Mammary microvascular endothelial cell (primary cell): ENCODE measurements around a stretch of chr5.

DNA sequence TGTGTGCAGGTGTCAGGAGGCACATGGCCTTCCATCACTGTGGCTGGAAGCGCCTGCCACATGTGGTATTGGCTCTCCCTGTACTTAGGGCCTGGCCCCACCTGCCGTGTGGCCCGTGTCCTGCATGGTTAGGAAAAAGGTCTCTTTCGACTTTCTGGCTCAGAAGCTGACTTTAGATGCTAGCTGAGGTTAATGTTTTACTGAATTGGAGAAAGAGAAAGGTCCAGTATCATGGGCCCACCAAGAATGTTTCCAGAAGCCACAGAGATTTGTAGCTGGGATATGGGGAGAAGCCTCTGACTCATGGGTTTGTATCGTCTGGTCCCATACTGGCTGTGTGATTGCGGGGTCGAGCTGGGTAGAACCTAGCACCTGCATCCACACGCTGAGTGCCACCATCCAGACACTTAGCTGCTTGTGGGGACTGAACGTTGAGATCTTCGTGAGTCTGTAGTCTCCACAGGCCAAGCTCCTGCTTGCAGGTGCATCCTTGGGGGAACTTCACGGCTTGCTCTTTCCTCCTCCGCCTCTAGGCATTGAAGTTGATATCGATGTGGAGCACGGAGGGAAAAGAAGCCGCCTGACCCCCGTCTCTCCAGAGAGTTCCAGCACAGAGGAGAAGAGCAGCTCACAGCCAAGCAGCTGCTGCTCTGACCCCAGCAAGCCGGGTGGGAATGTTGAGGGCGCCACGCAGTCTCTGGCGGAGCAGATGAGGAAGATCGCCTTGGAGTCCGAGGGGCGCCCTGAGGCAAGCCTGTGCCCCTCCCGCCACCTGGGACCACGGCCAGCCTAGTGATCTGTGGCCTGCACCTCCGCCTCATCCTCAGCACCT, 12.0 kb downstream of the SQSTM1 start:
- RAMPAGE, long total RNA: no peak

GRCh38 chr5:179970229-179970765, 62.6 kb upstream of the TBC1D9B start:
- RAMPAGE, long total RNA: no peak

DNA sequence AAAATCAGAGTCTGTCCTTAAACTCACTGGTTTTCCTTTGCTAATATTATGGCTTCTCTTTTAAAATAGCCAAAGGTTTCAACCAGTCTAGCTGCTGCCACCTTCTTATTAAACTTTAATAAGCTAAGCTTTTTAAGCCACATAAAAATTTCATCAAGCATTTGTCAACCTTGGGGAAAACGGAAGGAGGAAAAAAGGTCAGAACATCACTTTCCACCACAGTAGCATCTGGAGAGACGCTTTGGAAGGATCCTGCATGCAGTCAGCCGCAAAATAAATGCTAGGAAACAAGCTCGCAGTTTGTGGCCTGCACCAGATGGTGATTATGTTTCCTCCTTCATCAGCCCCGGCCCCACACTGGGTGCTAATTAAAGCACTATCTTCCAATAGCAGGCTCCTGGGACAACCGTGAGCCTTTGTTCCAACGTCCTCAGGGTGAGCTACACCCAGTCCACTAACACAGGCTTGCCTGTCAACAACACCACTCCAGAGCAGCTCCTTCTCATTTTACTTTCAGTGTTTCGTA, 64.1 kb downstream of the RNF130 start:
- RAMPAGE, long total RNA: no peak

DNA sequence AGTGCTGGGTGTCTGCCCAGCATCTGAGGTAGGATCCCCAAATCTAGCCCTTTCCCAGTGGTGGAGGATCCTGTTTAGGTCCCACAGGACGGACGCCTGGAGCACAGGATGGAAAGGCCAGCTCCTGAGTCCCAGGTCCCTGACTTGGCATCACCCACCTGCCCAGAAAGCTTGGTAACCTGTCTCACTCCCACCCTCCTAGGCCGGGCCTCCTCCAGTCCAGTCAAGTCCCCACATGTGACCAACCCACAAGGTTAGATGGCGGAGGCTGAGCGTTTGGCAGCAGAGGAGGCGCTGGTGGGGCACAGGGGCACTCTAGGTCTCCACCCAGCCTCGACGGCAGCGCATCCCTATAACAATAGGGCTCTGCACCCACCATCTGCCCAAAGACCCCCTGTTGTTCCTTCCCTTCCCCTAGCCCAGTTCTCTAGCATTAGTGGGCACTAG, 28.2 kb downstream of the GFPT2 start:
- RAMPAGE, long total RNA: no peak

DNA sequence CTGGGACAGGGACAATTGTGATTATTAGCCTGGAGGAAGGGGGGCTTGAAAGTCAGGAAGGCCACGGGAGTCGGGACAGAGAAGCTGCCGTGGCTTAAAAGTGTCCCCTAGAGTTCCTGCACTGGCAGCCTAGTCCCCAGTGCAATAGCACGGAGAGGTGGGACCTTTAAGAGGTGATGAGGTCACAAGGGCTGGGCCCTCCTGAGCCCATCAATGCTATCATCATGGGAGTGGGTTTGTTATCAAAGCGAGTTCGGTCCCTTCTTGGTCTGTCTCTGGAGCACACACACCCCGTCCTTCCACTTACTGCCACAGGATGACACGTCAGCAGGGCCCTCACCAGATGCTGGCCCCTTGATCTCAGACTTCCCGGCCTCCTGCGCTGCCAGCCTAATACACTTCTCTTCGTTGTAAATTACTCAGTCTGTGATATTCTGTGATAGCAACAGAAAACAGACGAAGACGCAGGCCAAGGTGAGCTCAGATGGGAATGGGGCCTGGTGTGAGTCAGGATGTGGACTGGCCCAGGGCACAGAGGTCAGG, 26.3 kb upstream of the CNOT6 start:
- RAMPAGE, long total RNA: no peak

DNA sequence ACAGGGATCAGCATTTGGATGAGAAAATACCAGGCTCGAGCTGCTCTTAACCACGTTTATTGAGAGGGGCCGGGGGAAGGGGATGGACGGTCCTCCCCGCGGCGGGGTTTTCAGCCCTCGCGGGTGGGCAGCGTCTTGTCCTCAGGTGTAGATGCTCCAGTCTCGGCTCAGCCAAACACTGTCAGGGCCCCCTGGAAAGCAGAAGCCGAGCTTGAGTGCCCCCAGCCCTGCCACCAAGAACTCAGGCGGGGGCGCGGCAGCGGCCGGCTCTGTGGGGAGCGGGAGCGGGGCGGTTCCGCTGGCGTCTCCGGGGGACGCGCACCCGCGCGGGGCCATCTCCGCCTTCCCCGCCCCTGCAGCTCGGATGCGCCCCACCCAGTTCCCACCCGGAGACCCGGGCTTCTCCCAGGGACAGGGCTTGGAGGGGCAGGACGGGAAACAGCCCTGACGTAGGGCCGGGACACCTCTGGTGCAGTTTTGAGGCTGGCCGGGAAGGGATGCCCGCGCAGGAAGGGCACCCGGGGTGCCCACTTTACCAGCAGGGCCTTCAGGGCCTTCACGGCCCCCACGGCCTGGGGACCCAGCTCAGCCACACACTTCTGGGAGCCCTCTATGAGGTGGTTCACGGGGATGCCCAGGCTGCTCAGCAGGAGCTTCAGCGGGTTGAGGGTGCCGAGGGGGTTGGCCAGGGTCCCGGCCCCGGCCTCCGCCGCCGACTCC, 1.1 kb downstream of the SCGB3A1 start:
- RAMPAGE, long total RNA: no peak

GRCh38 chr5:180618512-180619483, 27.5 kb upstream of the SCGB3A1 start:
- RAMPAGE, long total RNA: no peak

- RAMPAGE, long total RNA: no peak
These were observed 15.0 kb downstream of the MGAT1 start for GRCh38 chr5:180787531-180788175.

- RAMPAGE, long total RNA: no peak
These were observed 15.2 kb upstream of the MGAT1 start for GRCh38 chr5:180817780-180818288.

DNA sequence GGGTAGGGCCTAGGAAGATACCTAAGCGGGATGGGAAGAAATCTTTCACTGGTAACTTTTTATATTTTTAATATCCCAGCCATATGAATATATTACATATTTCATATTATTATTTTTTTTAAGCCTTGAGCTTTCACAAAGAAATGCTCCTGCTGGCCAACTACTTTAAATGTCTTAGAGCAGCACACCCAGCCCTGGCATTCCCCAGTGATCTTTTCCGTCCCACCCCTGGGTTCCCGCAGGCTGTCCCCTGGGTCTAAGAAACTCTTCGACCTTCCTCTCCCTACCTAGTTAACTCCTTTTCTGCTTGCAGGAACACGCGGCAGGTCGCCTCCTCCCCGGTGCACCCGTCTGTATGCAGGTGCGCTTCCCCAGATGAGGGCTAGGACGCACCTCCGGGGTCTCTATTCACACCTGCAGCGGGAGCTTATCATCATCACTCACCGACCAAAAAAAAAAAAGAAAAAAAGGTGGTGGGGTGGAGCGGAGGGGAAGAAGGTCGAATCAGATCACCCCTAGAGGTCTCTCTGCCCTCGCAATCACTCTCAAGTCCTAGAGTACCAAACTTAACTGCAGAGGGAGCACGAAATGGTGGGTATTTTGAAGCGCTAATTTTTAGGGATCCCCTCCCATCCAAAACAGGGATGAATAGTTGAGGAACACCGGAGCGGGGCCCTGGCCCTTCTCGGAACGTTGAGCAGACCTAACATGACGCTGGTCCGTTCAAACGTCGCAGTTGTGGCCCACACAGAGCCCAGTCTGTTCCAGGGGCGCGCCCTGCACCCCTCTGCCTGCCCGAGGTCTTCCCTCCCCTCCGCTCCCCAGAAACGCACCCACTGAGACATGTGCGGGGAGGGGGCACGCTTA, 602 bp downstream of the ZFP62 start:
- RAMPAGE, long total RNA: no peak

DNA sequence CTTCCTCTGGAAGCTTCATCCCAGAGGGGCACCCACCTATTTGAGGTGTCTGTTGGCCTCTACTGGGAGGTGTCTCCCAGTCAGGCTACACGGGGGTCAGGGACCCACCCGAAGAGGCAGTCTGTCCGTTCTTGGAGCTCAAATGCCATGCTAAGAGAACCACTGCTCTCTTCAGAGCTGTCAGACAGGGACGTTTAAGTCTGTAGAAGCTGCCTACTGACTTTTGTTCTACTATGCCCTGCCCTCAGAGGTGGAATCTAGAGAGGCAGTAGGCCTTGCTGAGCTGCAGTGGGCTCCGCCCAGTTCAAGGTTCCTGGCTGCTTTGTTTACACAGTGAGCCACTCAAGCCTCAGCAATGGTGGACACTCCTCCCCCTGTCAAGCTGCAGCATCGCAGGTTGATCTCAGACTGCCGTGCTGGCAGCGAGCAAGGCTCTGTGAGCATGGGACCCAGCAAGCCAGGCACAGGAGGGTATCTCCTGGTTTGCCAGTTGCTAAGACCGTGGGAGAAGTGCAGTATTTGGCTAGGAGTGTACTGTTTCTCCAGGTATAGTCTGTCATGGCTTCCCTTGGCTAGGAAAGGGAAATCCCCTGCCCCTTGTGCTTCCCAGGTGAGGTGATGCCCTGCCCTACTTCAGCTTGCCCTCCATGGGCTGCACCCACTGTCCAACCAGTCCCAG, 13.1 kb upstream of the BTNL8 start:
- RAMPAGE, long total RNA: no peak

DNA sequence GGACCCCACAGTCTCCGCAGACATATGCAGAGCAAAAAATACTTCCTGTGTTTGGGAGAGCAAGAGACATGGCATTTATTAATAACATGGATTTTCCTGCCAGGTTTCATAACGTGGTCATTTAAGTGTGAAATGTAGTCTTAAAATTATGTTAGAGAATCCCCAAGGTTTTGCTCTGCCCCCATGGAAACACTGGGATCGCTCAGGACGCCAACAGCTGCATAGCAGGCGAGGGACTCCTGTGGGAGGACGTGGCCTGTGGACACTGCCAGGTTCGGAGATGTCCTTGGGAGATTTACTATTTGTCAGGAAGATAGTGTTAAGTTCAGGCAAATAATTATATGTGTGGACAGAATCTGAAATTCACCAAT, 929 bp downstream of the BTNL9 start:
- RAMPAGE, long total RNA: no peak

DNA sequence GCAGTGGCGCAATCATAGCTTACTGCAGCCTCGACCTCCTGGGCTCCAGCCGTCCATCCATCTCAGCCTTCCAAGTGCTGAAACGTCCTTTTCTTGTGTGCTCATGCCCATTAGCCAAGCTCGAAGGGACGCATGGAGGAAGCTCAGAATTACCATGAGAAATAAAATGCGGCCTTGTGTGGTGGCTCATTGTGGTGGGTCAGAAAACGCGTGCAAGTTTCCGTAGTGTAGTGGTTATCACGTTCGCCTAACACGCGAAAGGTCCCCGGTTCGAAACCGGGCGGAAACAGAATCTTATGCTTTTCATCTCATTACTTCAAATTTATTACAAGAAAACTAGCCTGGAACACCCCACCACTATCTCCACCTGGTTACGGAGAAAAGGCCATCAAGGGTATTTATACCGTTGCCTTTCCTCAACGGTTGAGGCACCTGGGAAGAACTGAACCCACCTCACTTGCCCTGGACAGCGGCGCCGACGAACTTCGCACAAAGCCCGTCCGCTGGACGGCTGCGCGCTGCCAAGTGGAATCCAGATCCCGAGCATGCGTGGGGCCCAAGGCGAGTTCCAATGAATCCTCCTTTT, 16.6 kb downstream of the OR2V2 start:
- RAMPAGE, long total RNA: no peak

GRCh38 chr5:181216188-181216616, 6.9 kb upstream of the TRIM41 start:
- RAMPAGE, long total RNA: no peak